BE2C (cell line): ENCODE data around the genes FCHO2 and TMEM174.

DNA sequence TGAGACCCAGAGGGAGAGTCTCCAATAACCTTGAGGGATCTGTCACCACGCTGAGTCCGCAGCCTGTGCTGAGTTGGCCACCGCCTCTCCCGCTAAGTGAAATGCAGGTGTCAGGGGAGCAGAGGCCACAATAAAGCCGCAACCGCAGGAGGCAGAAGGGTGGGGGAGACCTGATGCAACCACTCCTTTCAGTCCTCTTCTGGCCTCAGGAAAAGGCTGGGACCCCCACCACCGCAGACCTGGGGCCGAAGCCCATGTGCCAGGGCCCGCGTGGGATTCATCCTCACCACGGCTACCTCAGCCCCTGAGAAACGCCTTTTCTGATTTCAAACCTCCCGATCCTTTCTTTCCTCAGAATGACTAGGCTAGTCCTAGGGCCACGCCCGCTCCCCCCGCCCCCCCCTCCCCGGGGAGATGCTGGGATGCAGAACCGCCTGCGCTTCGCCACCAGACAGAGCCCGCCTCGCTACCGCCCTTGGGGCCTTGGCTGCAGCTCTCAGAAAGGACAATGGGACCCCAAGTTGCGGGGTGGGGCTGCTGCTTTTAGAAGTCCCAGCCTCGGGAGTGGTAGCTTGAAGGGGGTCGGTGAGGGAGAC, 719 bp downstream of the MAP1B start:
- RRBS = no CpG with 5 or more reads among the region's 26 CpGs

- RRBS = 1% methylated on average over 34 of the region's 58 CpGs
Observed at GRCh38 chr5:72108492-72109212, 1.4 kb downstream of the MAP1B start.

- RRBS = no CpG with 5 or more reads among the region's 2 CpGs
Observed at GRCh38 chr5:72141423-72141776, 34.1 kb downstream of the MAP1B start.

GRCh38 chr5:72377928-72378165, 57.7 kb downstream of the PTCD2 start:
- RRBS = no CpG with 5 or more reads among the region's 4 CpGs

DNA sequence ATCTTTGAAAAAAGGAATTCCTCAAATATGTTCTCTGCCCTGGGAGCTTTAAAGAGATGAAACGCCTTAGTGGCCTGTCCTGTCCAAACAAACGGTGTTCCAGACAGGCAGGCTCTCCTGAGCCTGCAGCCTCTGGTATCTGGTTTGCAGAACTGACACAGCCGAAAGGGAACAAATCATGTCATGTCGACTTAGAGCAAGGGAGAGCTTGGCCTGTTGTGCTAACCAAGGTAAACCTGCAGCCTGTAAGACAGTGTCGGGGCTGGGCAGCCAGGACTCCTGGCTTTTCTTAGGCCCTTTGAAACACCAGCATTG, 336 bp upstream of the ZNF366 start:
- RRBS = no CpG with 5 or more reads among the region's 5 CpGs

DNA sequence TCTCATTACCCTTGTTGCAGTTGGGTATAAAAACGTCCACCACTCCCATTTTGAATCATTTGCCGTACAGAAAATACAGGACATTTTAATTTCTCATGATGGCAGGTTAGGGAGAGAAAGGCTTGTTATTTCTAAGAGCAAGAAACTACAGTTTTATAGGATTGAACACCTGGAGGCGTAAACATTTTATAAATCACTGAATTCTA, 699 bp upstream of the TNPO1 start:
- RRBS = no CpG with 5 or more reads among the region's 3 CpGs

DNA sequence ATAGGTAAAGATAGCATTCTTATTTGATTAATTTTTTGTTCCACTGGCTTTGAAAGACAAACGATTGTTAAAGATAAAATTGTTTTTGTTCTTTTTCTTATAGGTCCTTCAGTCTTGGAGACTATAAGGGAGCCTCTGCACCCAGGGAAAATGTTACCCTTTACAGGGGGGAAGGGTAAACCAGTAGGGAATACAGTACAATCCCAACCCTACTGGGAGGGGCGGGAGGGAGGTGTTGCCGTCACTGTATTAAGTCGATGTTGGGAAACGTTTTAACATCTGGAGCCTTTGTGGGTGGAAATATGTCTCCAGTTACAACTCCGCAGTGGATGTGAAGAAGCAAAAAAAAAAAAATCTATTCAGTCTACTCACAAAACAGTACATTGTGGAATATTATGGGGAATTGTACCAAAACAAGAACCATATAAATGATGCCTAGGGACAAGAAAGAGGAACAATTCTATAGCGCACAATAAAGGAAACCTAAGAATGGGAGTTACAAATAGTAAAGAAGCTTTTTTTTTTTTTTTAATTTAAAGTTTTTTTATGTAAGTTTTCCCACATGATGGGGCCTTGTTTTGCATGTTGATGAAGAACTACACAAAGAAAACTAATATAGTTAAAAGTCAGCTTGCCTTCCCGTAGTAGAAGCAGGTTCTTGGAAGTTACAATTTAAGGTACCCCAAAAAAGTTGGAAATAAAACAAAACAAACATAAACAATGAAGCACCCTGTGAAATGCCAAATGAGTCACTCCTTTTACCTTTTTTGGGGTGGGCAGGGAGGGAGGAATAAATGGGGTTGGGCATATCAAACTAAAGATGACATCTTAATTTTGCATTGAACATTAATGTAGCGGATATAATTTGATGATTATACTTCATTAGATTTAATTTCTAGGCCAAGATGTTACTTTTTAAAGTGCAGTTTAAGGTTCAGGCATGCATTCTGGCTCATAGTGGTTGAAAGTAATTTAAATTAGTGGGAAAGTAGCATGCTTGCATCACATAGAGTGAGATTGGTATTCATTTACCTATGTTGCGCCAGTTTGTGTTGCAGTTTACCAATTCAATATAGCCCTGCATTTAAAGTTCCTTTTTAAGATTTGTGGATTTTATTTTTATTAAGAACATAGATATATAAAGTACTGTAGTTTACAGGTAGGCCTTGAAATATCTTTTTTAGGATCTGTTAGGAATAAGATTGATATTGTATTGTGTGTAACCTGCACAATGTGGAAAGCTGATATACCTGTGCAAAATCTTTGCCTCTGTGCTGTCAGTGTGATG, 46.8 kb upstream of the FCHO2 start:
- RRBS = no CpG with 5 or more reads among the region's 10 CpGs

- RRBS = no CpG with 5 or more reads among the region's 3 CpGs
Observed at GRCh38 chr5:72917258-72918428, 38.2 kb upstream of the FCHO2 start.

- RRBS = 6% methylated on average over 36 of the region's 75 CpGs
Observed at GRCh38 chr5:72955087-72956156, at the start of gene FCHO2. Gene FCHO2 (plus strand): TSS chr5:72956041.

DNA sequence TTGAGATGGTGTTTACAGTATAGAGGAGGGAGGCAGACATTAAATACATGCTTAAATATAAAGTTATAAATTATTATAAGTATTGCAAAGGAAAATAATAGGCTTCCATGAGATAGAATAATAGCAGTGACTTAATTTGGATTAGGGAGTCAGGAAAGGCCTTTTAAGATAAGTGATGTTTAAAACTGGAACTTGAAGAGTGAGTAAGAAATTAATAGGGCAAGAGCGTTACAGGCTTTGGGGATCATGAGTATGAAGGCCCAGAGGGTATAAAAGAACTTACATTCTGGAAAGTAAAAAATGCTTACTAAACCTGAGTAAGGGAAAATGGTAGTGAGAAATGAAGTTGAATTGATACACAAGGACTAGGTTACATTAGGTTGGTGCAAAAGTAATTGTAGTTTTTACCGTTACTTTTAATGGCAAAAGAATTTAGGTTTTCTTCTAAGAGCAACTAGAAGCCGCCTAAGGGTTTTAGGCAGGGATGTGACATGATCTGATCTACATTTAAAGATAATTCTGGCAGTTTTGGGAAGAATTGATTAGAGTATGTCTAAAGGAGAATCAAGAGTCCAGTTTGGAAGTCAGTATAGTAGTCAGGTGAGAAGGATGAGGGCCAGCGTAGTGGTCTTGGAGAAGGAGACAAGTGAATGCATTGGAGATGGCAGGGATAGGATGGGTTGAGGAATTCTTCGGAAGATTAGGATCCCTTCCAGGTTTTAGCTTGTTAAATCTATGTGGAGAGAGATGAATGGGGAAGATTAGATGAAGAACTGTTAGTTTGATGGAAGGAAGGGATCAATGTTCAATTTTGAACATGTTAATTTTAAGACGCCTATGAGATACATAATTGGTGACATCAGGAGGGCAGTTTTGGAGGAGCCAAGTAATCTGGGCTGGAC, 52.1 kb downstream of the FCHO2 start:
- RRBS = no CpG with 5 or more reads among the region's 6 CpGs

DNA sequence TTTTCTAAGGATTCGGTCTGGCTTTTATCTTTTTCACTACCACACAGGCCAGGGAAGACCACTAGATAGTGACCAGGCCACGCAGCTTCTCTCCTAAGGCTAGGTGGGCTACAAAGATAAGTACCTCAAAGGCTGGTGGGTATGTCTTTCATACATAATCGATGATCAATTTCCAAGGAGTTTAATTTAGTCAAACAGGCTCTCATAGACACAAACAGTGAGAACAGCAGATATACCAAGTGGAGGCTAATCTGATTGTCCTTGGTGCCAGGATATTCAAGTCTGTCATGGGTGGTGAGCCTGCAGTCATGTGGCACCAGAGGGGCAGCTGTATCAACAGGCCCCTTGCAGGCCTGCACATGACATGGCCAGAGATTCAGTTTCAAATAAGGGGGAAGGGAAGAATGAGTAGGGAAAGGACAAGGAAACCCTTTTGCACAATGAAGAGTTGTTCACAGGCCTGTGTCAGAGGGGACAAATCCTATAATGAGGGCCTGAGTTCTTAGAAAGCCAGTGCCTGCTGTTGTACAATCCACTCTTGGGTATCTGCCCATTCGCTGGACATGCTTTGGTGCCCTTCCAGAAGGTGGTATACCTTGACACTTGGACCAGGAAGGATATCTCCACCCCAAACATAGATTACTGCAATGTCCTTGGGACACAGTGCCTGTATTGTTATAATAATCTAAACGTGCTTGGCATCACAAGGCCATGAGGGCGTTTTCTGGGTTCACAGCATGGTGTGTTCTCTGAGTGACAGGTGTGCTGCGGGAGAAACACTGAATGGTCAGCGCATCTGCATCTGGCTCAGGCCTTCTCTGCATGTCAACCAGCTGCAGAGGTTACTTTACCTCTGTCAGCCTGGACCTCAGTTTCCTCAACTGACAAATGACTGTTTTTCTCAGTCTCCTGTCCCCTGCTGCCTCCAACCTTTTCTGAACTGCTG, 2.0 kb upstream of the TMEM171 start:
- RRBS = no CpG with 5 or more reads among the region's 8 CpGs

- RRBS = no CpG with 5 or more reads among the region's 3 CpGs
Observed at GRCh38 chr5:73172824-73173316, at the start of gene TMEM174. Gene TMEM174 (plus strand): TSS chr5:73173193.

GRCh38 chr5:73857782-73858684, 232.0 kb downstream of the ARHGEF28 start:
- RRBS = no CpG with 5 or more reads among the region's 6 CpGs

DNA sequence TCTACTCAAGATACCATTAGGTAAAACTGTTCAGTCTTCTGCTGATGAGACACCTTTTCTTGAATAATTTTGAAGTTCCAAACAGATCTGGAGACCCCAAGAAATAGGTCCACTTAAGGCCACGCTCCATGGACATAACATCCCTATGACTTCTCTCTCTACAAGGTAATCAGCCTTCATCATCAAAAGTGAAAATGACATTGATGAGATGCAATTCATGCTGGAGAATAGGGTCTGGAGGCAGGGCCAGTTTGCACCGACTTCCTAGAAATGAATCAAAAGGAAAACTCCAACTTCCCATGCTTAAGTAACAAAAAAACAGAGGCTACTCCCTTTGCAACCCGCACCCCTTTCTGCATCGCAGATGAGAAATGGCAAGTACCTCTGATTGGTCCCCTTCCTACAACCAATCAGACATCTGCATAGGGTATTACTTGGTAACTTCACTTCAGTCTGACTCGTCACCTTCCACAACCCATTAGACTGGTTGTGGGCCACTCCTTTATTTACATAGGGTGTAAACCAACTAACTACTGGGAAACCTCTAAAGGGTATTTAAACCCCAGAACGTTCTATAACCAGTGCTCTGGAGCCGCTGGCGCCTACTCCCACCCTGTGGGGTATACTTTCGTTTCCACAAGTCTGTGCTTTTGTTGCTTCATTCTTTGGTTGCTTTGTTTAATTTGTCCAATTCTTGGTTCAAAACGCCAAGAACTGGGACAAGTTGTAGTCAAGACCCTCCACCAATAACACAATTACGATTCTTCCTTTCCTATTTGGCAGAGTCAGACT, 477.1 kb downstream of the ARHGEF28 start:
- RRBS = no CpG with 5 or more reads among the region's 11 CpGs

DNA sequence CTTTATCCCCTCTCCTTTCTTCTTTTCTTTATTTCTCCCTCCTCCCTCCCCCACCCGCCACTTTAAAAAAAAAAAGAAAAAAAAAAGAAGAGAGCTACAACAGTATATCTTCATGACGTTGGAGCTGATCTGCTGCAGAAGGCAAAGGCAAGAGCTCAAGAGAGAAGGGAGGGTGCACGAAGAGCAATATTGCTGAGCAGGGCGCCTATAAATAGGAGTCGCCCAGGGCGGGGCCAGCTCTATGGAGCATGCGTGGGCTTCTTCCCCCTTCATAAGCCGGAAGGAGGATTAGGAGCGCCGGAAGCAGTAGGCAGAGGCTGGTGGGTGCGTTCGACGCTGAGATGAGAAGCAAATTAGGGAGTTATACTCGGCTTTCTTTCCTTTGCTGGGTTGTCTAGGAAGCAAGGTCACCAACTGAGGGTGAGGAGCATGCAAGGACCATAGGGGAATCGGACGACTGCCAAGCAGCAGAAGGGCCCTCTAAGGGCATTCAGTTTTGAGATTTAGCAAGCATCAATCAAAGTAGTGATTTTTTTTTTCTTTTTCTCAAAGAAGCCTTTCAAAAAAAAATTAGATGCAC, 496.8 kb downstream of the ENC1 start:
- RRBS = no CpG with 5 or more reads among the region's 16 CpGs

DNA sequence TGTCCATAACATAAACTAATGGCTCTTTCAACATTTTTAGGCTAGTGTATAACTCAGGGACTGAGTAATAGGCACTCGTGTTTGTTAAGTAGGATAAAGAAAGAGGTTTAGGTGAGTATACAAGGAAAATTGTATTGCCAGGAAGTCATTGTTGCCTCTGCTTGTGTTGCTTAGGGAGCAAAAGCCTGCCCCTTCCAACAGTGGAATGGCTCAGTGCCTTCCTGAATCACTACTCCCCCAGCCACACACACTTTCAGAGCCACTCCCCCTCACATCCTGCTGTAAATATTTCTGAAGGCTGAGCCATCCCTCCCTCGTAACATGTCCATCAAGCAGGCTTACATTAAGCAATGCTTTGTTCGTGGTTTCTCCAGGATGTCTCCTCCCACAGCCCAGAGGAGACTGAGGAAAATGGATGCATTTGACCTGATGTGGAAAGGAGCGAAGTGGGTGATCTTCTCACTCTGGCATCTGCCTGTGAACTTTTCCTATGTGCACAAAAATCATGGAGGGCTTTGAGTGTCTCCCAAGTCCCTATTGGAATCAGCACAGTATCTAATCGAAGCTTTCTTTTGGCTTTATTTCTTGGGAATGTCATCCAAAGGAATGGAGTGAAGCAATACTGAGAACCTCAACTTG, 389.4 kb downstream of the ENC1 start:
- RRBS = no CpG with 5 or more reads among the region's 5 CpGs

DNA sequence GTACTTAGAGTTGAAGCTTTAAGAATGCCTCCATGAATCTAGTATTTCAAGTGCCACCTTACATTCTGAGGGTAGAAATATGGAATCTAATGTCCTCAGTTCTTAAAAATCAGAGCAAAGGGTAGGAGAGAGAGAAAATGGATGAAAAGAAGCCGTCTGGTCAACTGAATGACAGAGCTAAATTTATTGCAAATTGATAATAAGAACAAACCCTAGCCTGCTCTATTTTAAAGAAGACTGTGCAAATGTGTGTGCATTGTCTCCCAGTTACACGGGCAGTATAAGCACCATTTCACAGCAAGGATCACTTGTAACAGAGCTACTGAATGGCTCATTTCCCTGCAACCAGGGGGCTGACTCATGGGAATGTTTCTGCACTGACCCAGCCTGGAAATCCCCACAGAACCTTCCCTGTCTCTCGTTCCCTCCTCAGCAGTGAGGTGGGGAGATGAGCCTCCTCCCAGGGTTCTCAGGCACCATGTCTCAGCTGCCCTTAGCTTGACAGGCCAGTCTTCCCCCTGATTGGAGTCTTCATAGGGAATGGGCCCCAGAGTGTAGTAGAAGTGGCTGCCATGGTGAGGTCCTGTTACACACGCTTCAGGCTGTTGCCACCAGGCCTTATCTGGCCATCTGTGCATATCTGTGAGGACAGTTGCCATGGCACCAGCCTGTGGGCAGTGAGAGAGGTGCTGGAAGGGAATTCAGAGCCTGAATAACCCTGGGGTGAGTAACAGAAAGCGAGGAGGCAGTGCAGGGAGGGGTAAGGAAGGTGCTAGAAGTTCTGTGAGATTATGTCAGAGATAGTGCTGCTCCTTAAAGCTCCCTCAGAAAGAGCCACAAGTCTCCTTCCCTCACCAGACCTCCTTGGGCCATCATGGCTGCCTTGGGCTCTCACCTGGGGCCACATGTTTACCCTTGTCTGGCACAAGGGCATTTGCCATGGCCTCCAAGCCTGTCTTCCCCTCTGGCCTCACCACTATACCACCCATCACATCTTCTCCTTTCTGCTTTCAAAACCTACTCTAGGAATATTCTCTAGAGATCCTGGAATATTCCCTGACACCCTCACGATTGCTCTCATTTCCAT, 324.4 kb downstream of the ENC1 start:
- RRBS = no CpG with 5 or more reads among the region's 6 CpGs

- RRBS = no CpG with 5 or more reads among the region's 3 CpGs
Observed at GRCh38 chr5:74411680-74412156, 228.8 kb downstream of the ENC1 start.

- RRBS = no CpG with 5 or more reads among the region's 11 CpGs
Observed at GRCh38 chr5:74579030-74579667, 61.4 kb downstream of the ENC1 start.

DNA sequence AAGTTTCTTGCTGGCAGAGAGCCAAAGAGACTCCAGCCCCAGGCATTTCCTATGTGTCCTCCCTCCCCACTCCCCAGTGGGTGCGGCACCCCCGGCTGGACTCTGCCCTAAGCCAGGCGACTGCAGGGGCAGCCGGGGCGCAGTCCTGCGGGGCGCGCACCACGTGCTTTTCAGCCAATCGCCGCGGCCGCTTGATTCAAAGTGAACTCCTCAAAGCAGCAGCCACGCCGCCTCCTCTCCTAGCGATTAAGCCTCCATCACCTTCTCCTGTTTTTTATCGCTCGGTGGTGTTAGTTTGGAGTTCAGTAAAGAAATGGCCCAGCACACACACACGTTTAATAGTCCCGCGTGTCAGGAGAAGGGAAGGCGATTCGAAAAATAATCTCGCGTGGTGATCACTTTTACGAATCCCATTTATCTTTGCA, 805 bp upstream of the ENC1 start:
- RRBS = 5% methylated on average over 3 of the region's 26 CpGs